Measurements from ENCODE around the genes SEPTIN11, CNOT6L and NAA11.

- PRO-cap, 4 experiments, result no peak in any of the 4 experiments
- RAMPAGE, long total RNA, 2 experiments, result no peak in any of the 2 experiments
- RRBS, result no CpG with 5 or more reads among the region's 3 CpGs
Observed at GRCh38 chr4:76733322-76733799, 164.6 kb downstream of the SOWAHB start.

- PRO-cap, 4 experiments, result peak in 4 of 4 experiments; most common plus-strand start chr4:76949791 (in 4); most common minus-strand start chr4:76949561 (in 2)
- RAMPAGE, long total RNA, 2 experiments, result start-site peak on the plus strand in 1 of 2 experiments, at chr4:76949801-76949859 at its widest, 841 reads per replicate
- RRBS, result 2% methylated on average over 34 of the region's 87 CpGs
Observed at GRCh38 chr4:76949338-76950135, at the start of gene SEPTIN11. SEPTIN11 (plus strand) TSS chr4:76949752.

- PRO-cap, 4 experiments, result no peak in any of the 4 experiments
- RAMPAGE, long total RNA, 2 experiments, result no peak in any of the 2 experiments
- RRBS, result no CpG with 5 or more reads among the region's 1 CpG
Observed at GRCh38 chr4:76974333-76974532, 24.7 kb downstream of the SEPTIN11 start.

GRCh38 chr4:77019131-77019408 lies 56.7 kb downstream of the CCNI start:
- PRO-cap, 4 experiments, result no peak in any of the 4 experiments
- RAMPAGE, long total RNA, 2 experiments, result no peak in any of the 2 experiments
- RRBS, result no CpG with 5 or more reads among the region's 4 CpGs

DNA sequence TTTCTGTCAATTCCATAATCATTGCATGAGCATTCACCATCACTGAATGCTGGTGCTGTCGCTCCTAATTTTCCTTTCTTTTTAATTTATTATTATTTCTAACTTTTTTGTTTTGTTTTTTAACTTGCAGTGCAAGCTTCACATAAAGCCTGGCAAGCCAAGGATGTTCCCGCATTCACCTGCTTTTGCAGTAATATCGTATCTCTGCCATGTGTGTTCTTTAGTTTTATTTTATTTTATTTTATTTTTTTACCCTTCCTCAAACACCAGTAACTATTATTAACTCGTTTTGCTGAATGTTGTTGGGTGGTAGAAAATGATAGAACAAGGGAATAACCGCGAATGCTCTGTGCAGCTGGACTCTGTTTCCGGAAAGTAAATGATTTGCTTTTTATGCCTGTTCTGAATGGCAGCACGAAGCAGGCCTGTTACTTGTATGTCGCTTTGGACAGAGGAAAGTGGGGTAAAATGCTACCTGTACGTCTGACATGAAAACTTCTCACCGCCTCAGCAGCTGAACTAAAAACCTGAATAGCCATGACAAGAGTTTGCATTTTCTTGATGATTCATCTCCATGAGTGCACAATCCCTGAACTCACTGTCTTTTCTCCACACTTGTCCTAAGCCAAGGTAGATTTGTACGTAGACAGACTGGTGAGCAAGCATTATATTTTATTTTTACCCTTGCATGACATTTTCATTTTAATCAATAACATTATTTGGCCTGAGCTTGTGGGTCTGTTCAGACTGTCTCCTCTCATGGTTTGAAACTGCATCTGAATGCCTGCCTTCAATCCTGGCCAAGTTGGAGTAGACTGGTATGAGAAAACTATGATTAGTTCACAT lies 41.2 kb downstream of the CCNI start:
- PRO-cap, 4 experiments, result no peak in any of the 4 experiments
- RAMPAGE, long total RNA, 2 experiments, result no peak in any of the 2 experiments
- RRBS, result no CpG with 5 or more reads among the region's 12 CpGs

DNA sequence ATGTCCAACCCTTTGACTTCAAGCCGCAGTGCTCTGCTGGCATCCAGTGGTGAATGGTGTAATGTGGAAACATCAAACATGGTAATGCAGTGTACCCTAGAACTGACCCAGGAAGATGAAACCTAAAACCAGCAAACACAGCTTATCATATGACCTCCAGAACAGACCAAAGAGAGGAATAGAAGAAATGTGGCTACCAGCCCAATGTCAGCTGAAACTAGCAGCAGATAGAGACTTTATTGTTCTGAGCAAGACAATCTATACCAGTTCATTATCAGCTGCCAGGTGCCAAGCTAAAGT lies 13.8 kb downstream of the CXCL13 start:
- PRO-cap, 4 experiments, result peak in 1 of 4 experiments; most common minus-strand start position 55 of the sequence (in 1)
- RAMPAGE, long total RNA, 2 experiments, result no peak in any of the 2 experiments
- RRBS, result no CpG with 5 or more reads among the region's 1 CpG

GRCh38 chr4:77741541-77742188 lies 77.5 kb downstream of the CNOT6L start:
- PRO-cap, 4 experiments, result no peak in any of the 4 experiments
- RAMPAGE, long total RNA, 2 experiments, result start-site peak on the minus strand in 1 of 2 experiments, at chr4:77741654-77742411 at its widest, 13 reads per replicate
- RRBS, result no CpG with 5 or more reads among the region's 1 CpG

DNA sequence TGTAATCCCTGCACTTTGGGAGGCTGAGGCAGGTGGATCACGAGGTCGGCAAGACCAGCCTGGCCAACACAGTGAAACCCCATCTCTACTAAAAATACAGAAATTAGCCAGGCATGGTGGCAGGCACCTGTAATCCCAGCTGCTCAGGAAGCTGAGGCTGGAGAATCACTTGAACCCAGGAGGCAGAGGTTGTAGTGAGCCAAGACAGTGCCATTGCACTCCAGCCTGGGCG lies 7.1 kb downstream of the CNOT6L start:
- PRO-cap, 4 experiments, result no peak in any of the 4 experiments
- RAMPAGE, long total RNA, 2 experiments, result no peak in any of the 2 experiments
- RRBS, result no CpG with 5 or more reads among the region's 3 CpGs

GRCh38 chr4:77819241-77819545 lies at the start of gene CNOT6L:
CNOT6L (minus strand) TSS chr4:77819368.
- PRO-cap, 4 experiments, result peak in 3 of 4 experiments; most common plus-strand start chr4:77819419 (in 2); most common minus-strand start chr4:77819366 (in 1)
- RAMPAGE, long total RNA, 2 experiments, result no peak in any of the 2 experiments
- RRBS, result no CpG with 5 or more reads among the region's 35 CpGs

GRCh38 chr4:77843288-77843992 lies 19.2 kb upstream of the MRPL1 start:
- PRO-cap, 4 experiments, result no peak in any of the 4 experiments
- RAMPAGE, long total RNA, 2 experiments, result no peak in any of the 2 experiments
- RRBS, result no CpG with 5 or more reads among the region's 5 CpGs

- PRO-cap, 4 experiments, result peak in 2 of 4 experiments; most common plus-strand start chr4:78058574 (in 1); most common minus-strand start chr4:78058543 (in 1)
- RAMPAGE, long total RNA, 2 experiments, result no peak in any of the 2 experiments
- RRBS, result 2% methylated on average over 20 of the region's 57 CpGs
Observed at GRCh38 chr4:78058406-78059610, 1.7 kb downstream of the FRAS1 start.

- PRO-cap, 4 experiments, result no peak in any of the 4 experiments
- RAMPAGE, long total RNA, 2 experiments, result no peak in any of the 2 experiments
- RRBS, result no CpG with 5 or more reads among the region's 18 CpGs
Observed at GRCh38 chr4:78540467-78541244, 10.9 kb upstream of the ANXA3 start.

- PRO-cap, 4 experiments, result no peak in any of the 4 experiments
- RAMPAGE, long total RNA, 2 experiments, result no peak in any of the 2 experiments
- RRBS, result no CpG with 5 or more reads among the region's 10 CpGs
Observed at GRCh38 chr4:78719890-78720860, 56.0 kb upstream of the BMP2K start.

DNA sequence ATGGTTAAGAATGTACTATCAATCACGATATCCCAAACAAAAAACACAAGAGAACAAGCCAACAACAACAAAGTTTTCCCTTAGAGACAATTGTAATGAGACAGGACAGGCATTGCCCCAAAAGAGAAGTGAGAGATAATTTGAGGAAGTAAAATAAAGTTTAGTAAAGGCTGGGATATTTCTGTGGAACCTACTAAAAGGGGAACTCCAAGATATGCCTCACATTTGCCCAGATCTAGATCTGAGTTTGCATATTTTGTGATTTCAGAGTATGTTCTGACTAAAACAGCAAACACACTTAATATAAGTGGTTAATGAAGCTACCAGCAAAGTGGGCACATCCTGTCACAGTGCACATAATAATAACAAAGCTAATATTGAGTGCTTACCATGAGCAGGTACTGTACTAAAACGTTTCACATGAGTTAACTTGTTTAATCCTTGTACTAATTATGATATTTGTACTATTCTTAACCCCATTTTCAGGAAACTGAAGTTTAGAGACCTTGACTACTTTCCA lies 26.1 kb upstream of the BMP2K start:
- PRO-cap, 4 experiments, result no peak in any of the 4 experiments
- RAMPAGE, long total RNA, 2 experiments, result no peak in any of the 2 experiments
- RRBS, result no CpG with 5 or more reads among the region's 2 CpGs

DNA sequence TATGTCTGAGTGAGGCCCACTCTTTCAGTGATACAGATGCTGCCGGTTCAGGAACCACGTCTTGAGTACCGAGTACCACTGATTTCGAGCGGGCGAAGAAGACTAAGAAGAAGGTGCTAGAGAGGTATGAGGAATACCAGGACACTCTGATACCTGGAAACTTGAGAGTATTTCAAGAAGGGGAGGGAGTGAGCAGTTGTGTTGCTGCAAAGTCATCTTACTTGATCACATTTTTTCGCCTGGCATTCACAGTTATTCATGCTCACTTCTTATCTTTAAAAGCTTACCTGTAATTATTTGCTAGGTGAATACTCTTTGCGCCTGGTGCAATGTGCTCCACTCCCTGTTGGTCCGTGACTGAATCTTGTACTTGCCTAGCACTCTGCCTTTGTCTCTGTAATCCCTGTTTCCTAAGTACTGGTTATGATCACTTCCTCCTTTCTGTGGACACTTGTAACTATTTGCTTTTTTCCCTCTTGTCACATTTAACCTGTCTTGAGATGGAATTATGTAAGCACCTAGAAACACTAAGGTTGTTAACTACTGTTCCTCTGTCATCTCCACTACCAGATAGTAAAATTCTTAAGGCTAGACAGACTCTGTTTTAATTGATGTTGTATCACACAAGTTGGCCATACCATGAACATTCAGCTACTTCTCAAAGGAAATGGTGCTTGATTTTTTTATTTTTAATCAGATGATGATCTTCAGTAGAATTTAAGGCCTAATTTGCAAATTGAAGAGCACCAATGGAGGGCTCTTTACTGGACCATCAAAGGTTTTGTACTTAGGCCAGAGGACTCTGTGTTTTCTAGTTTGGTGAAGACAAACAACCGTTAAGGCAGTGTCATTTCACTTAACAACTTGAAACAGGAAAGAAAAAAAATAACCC lies 5.9 kb downstream of the BMP2K start:
- PRO-cap, 4 experiments, result no peak in any of the 4 experiments
- RAMPAGE, long total RNA, 2 experiments, result no peak in any of the 2 experiments
- RRBS, result no CpG with 5 or more reads among the region's 10 CpGs

- PRO-cap, 4 experiments, result no peak in any of the 4 experiments
- RAMPAGE, long total RNA, 2 experiments, result no peak in any of the 2 experiments
- RRBS, result no CpG with 5 or more reads among the region's 7 CpGs
Observed at GRCh38 chr4:78783684-78784959, 8.0 kb downstream of the BMP2K start.

DNA sequence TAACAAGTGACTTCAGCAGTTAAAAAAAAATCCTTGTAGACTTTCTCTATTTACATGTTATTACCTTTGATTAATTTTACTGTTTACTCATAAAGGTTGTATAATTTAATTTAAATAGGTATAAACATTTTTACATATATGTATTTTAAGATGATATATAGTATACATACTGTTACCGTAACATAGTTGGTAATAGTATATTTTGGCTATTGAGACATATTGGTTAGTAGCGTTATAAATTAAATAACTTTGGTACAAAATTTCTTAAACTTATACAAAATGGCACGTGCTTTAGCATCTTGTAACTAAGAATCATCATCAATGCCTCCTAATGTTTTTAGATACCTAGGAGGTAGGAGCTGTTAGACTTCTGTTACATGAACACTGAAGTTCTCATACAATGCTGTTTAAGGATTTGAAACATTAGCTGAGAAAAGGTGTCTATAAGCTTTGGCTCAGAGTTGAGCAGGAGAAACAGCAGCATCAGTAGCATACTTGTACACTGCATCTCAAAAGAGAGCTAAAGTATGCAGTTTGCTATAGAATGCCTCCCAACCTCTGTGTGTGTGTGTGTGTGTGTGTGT lies 66.0 kb downstream of the PAQR3 start:
- PRO-cap, 4 experiments, result no peak in any of the 4 experiments
- RAMPAGE, long total RNA, 2 experiments, result no peak in any of the 2 experiments
- RRBS, result no CpG with 5 or more reads among the region's 3 CpGs

DNA sequence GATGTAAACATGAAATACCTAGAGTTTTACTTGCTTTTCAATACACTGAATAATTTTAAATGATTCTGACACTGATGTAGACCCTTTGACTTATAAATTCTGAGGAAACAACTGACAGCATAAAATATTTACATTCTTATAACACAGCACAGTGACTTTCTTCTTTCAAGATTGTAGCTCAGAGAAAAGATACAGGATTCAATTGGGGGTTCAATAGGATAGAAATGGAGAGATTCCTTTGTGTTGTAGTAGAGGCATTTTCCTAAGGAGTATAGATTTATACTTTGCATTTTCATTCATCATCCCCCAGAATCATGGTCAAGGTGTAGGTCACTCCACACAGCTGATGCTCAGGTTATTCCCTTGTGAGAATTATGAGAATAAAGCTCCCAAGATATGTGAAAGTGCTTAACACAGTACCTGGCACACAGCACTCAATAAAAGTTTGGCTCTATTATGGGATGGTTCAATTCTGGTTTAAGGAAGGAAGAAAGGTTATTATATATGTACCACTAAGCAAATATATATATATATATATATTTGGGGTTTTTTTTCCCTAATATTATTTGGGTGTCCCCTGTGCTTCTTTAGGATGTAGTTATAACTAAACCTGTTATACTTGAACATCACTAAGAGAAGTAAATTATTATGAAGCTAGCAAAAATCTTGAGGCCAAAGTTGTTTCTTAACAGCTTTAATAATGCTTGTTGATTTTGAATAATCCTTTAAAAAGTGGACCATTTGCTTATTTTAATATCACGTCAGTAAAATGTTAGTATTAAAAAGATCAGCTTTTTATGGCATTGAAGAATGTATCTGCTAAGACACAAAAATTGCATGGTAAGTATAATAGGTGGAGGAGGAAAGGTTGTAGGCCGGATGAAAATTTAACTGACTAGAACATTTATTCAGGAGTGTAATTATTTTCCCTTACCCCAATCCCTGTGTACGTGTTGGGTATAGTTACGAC lies 24.8 kb downstream of the PAQR3 start:
- PRO-cap, 4 experiments, result no peak in any of the 4 experiments
- RAMPAGE, long total RNA, 2 experiments, result no peak in any of the 2 experiments
- RRBS, result no CpG with 5 or more reads among the region's 4 CpGs

DNA sequence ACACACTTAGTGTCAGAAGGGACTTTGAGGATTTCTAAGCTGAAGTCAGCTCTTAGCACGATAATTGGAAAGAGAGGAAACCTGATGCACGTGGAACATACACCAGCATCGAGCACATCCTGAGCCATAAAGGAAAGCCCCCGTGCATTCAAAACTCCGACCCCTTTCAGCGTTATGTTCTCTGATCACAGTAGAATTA lies 430 bp upstream of the PAQR3 start:
- PRO-cap, 4 experiments, result no peak in any of the 4 experiments
- RAMPAGE, long total RNA, 2 experiments, result no peak in any of the 2 experiments
- RRBS, result no CpG with 5 or more reads among the region's 6 CpGs

GRCh38 chr4:79325725-79326505 lies at the start of gene NAA11:
NAA11 (minus strand) TSS chr4:79326061.
- PRO-cap, 4 experiments, result no peak in any of the 4 experiments
- RAMPAGE, long total RNA, 2 experiments, result no peak in any of the 2 experiments
- RRBS, result 94% methylated on average over 4 of the region's 26 CpGs